ENCODE measurements around a stretch of chr9.

DNA sequence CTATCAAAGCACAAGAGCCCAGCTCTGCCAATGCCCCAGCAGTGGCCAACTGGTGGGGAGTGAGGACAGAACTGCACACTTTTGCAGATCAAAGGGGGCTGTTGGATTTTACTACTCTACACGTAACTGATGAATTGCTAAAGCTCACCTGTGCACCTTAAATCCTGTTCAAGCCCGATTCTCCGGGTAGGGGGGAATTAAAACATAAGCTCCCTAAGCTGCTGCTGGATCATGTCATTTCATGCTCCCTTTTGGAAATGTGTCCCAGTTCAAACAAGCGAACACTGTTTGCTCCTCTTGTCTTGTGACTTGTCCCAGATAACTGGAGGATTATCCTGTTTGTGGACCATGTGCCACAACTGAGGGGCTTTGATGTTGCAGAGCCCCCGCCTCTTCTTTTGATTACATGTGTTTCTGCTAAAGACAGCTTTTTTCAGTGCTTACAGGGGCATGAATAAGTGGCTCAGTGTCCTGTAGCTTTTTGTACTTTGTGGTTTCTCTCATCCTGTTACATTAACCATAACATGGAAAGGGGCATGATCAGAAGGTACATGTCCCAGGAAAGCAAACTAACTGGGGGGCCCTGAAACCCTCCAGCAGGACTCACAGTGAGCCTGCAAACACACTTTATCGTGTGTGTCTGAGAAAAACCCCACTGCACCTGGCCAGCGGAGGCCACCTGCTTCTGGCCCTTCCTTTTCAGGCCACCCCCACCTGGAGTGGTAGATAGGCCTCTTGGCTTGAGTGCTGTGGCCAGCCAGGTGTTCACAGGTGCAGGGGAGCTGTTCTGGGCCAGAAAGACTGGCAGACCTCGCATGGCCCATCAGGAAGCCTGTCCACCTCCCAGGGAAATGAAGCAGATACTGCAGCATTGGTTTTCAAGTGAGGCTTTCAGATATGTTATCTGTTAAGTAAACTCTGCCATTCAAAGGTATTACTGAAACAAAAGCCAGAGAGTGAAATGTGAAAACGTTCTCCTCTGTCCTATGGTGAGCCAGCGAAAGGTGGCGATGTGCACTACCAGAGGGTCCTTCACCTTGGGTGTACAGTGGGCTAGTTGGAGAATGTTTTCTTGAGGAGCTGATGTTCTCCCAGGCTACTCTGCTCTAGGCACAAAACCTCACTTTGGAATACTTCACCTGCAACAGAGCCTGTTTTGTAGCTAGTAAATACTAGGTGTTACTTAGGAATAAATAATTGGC lies 285.6 kb downstream of the FANCC start:
- PRO-cap = no peak

GRCh38 chr9:95055131-95055651 lies 262.3 kb downstream of the FANCC start:
- PRO-cap = no peak

DNA sequence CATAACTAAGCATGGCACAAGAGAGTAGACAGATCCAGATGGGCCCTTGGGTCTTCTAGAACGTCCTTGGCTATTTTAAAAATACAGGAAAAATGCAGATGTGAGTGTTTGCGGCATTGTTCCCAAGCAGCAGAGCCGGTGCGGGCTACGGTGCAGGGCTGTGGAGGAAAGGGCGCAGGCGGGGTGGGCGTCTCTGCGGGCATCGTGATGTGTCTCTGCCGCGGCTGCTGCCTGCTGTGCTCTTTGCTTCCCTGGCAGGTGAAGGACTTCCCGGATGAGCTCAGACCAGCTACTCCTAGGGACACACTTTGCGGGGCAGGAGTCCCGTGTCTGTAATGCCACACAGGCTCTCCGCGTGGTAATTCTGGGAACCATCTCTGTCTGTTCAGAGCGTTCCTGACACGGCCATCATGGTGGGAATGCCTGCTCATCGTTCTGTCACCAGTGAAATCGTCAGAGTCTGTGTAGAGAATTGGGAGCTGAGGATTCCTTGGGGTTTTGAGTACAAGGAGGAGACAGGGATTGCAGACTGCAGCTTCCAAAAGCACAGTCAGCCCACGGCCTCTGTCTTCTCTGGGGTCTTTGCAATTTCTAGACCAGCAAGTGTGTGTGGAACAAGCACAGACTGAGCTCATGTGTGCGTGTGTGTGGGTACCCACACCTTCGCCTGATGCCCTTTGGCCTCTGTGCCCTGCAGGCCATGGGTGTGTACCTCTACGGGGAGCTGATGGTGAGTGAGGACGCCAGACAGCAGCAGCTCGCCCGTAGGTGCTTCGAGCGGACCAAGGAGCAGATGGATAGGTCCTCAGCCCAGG lies 235.4 kb downstream of the FANCC start:
- PRO-cap = no peak

DNA sequence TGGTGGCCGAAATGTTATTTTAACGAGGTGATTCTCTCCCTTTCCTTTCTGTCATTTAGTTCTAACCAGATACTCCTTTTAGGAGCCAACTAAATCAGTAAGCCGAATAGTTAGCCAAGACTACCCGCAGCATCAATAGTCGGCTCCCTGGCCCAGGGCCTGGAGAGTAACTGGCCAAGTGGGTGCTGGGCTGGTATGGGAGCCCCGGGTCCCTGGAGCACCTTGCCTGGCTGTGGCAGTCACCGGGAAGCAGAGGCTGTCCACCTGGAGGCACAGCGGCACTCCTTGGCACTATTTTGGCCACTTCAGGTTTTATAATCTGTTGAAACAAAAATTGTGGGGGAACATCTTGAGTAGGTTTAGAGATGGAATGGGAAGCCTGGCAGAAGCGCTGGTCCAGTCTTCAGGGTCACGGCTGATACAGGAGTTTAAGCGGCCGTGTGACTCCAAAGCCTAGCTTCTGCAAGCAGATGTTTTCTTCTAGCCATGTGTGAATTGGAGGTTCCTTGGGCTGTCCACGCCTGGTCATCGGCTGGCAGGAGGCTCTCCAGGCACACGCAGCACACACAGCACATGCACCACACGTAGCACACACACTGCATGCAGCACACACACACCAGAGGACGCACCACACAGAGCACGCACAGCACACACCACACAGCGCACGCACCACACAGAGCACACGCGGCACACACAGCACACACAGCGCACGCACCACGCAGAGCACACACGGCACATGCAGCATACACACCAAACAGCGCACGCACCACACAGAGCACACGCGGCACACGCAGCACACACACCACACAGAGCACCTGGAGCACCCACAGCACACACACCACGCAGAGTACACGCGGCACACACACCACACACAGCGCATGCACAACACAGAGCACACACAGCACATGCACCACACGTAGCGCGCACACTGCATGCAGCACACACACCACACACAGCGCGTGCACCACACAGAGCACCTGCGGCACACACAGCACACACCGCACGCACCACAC lies 234.5 kb downstream of the FANCC start:
- PRO-cap = no peak

DNA sequence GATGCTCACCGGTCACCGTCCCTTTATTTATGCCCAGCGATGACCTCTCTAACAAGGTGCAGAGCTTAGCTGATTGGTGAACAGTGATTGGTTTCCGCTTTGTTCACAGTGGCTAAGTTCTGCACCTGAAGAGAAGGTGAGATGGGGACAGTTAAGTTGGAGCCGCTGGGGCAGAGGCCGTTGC lies 232.2 kb downstream of the FANCC start:
- PRO-cap = no peak

- PRO-cap = no peak
Observed at GRCh38 chr9:95168147-95168500, 149.4 kb downstream of the FANCC start.

GRCh38 chr9:95250066-95250464 lies 67.4 kb downstream of the FANCC start:
- PRO-cap = no peak

DNA sequence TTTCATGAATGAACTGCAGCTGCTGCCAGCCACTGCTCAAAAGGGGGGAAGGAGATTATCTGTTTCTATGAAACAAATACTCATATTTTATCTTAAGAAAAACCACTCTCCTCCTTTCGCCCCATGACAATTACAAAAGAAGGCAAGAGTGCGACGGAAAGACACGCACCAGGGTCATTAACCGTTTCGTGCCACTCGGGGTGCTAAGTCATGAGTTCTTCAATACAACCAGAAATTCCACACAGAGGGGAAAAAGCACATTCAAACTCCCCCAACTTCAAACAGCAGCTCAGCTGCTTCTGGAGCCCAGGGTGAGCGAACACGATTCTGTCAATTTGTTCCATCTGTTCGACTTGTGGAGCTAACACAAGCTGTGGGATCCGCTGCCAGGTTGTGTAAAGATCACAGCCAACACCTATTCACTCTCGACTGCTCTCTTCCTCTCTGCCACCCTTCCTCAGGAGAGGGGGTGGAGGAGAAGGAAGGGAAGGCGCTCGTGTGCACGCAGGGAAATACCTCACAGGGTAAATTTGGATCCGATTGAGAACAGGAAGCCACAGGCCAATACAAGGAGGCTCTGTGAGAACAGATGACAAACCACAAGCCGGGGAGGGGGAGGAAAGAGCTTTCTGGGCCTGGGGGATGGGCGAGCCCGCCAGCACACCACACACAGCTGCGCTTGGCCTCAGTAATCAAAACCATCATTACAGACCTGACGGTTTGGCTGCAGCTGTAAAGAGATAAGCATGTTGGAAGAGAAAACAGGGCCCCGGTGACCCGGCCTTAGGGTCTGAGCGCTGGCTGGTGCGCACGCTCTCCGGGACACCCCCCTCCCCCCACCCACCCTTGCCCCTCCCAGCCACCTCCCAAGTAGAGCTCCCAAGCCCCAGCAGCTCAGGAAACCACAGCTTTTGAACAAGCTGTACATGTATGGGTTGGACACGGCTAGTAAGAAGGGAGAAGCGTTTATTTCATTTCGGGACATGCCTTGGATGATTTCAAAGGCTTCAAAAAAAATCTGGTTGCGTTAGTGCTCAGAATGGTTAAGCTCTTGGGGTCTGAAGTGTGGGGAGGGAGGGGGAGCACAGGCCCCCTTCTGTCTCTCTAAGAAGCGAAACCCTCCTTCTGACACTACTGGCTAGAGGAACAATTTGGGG lies 46.5 kb downstream of the PTCH1 start:
- PRO-cap = no peak

- PRO-cap = no peak
Observed at GRCh38 chr9:95511343-95511792, 2.3 kb upstream of the PTCH1 start.

- PRO-cap = no peak
Observed at GRCh38 chr9:95512008-95512601, 3.0 kb upstream of the PTCH1 start.

GRCh38 chr9:95553035-95553716 lies 44.1 kb upstream of the PTCH1 start:
- PRO-cap = no peak

- PRO-cap = no peak
Observed at GRCh38 chr9:95588731-95589402, 79.8 kb upstream of the PTCH1 start.

- PRO-cap = no peak
Observed at GRCh38 chr9:95681066-95681455, 172.0 kb upstream of the PTCH1 start.

DNA sequence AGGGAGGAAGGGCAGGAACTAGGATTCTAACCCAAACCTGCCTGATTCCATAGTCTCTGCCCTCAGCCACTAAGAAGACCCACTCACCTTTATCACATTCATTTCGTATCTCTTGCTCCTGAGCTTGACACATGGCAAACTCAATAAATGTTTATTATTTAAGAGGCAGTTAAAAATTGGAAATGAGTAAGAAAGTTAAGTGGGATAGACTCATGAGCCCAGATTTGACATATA lies 166.5 kb upstream of the ERCC6L2 start:
- PRO-cap = no peak

GRCh38 chr9:95719152-95719897 lies 156.2 kb upstream of the ERCC6L2 start:
- PRO-cap = no peak

DNA sequence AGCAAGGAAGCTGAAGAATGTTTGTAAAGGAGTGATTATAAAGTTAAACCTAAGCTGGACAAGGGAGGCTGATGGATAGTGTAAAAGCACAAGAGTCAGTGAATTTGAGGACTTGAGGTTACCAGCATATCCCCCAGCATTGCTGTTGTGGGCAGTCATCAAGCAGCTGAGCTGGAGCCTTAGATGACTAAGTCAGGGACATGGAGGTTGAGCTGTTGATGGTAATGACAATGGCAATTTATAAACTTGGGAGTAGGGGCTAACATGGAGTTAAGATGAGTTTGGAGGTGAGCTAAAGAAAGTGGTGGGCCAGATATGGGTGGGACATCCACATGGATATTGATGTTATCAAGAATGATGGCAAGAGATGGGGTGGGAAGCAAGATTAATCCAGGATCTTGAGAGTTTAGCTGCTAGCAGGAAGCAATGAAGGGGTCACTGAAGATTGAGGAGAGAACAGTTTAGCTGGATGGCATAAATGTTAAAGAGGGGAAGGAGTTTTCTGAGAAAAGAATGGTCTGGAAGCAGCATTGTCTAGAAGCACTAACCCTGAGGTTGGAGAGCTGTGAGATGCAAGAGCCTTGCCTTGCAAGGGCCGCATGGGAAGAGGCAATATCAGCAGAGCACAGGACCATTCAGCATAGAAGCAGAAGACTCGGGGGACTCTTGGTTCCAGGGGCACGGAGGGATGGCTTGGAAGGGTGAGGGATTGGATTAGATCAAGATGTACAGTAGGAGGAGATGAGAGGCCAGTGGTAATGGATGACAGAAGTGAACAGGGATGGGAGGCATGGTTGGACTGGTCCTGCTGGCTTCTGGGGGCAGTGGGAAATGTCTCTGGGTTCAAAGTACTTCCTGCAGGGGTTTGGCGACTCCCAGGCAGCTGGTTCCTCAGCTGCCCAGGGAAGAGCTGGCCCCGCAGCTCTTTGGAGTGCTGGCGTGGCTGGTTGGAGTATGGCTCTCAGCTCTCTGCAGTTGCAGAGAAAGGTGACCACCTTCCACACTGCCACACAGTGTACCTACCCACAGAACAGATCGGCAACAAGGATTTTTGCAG lies 131.9 kb downstream of the ERCC6L2 start:
- PRO-cap = no peak

DNA sequence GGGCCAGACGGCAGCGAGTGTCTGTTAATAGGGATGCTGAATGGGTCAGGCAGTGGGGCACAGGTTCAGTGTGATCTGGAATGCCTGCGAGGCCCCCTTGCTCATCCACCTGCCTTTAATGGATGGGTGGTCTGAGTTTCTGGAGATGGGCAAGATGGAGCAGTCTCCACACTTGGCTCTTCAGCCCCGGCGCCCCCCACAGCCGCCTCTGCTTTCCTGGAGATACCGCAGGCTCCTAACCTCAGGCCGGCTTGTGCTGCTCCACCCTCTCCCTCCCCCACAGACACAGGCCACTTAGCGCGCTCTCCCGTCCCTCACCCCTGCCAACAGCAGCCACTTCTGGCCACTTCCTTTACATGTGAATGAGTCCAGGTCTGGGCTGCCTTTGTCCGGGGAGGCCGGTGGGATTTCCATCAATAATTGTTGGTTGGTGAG lies 147.2 kb downstream of the ERCC6L2 start:
- PRO-cap = no peak

DNA sequence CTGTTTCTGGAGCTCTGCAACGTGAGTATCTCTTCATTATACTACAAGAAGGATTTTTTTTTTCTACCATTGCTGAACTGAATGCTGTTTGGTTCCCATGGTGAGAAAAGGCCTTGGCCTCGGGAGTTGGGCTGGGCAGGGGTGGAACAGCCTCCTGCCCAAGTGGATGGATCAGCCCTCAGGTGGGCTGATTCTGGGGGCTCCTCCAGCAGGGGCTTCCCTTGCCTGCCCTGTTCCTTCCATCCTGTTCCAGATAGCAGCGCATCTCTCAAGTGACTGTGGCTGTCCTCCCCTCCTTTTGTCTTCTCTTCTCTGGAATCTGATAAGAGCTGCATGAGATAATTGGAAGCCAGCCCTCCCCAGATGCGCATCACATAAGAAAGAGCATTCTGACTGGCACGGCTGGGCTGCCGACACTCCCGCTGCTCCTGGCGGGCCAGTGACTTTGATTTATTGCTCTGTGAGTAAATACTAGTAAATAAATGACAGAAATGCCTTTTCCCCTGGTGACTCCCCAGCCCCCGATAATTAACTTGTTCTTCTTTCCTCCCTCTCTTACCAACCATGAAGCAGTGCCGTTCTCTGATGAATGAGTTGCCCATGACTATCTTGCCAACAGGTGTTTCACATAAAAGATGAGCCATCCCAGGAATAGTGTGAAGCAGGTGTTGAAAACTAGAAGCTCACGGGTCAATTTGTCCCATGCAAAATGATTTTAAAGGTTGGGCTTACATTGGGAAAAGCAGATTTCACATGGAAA lies 212.2 kb downstream of the ERCC6L2 start:
- PRO-cap = no peak

DNA sequence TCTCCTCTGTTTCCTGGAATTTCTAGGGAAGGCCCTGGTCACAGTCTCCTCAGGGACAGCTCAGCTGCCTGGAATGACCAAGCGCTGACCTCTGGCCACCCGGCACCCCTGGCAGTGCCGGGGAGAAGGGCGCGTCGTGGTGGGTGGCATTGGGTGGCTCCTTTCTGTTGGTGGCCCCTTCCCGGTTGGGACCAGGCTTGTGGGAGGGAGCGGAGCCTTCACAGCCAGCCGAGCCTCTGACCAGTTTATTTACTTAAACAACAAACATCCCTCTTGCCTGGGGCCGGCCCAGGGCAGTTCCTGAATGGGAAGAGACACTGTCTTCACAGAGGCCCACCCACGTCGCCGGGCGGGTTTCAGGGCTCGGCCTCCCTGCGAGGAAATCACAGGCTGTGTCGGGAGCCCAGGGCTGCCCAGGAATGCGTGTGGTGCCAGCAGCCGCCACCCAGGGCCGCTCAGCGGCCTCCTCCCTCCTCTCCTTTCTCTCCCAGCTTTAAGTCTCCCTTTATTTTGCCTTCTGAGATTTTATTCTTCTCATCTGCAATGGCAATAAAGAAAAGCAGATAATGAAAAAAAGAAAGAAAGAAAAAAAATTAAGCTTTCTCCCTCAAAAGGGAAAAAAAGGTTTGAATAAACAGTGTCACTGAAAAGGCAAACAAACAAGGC lies 132.5 kb downstream of the HSD17B3 start:
- PRO-cap = no peak

GRCh38 chr9:96177084-96177968 lies 124.7 kb downstream of the HSD17B3 start:
- PRO-cap = no peak

Measured in tibial artery (tissue), 1 donor.